Epithelial cell of esophagus (primary cell): ENCODE measurements around a stretch of chr10.

DNA sequence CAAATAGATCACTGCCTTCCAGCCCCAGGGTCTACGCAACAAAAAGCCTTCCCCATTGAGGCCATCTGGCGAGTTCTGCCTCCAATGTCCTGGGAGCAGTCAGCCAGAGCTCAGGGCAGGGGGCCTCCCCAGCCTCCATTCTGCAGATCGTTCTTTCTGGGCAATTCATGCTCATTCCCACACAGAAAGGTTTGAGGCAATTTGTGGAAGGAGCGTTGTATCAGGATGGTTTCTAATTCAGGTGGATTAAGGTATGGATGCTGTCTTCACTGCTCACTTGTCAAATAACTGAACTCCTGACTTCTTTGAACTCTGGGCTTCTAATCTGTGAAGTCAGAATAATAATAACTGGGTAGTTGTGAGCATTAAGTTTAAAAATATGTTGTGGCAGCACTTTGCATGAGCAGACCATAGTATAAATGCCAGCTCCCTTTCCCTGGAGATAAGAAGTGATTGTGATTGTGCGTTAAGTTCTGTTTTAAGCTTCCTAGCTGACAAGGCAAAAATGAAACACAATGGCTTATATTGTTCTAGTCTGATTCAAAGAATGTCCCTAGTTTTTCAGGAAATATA is 61.6 kb downstream of the PTPRE start:
- RRBS, result no CpG with 5 or more reads among the region's 5 CpGs

GRCh38 chr10:127986981-127987689 is 80.2 kb downstream of the PTPRE start:
- RRBS, result no CpG with 5 or more reads among the region's 11 CpGs

- RRBS, result no CpG with 5 or more reads among the region's 6 CpGs
Measured at GRCh38 chr10:127989351-127989842, 82.5 kb downstream of the PTPRE start.

DNA sequence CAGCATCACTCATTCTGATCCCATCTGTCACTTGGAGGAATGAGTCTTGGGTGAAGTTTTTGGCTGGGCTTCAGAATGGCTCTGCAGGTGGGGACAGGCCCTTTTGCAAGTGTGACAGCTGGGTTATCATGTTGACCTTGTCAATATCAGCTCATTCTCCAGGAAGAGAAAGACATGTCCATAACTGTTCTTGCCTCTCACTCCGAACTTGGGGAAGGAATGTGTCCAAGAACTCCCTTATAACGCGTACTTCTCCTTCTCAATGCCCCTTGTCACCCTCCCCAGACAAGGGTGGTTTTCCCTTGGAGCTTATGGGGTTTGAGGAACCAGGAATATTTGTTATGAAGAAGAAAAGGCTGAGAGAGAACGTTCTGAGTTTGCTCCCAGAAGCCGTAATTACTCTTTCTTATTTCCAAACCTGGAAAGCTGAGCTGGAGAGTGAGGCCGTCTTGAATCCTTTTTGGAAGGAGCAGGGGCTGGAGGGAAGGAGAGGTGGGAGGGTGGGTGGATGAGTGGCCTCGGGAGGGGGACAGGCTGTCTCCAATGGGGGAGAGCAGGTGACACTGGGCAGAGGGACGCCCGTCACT is 77.4 kb downstream of the MKI67 start:
- RRBS, result no CpG with 5 or more reads among the region's 9 CpGs

GRCh38 chr10:128057769-128058118 is 68.5 kb downstream of the MKI67 start:
- RRBS, result no CpG with 5 or more reads among the region's 1 CpG

GRCh38 chr10:128062802-128063551 is 63.2 kb downstream of the MKI67 start:
- RRBS, result no CpG with 5 or more reads among the region's 20 CpGs

DNA sequence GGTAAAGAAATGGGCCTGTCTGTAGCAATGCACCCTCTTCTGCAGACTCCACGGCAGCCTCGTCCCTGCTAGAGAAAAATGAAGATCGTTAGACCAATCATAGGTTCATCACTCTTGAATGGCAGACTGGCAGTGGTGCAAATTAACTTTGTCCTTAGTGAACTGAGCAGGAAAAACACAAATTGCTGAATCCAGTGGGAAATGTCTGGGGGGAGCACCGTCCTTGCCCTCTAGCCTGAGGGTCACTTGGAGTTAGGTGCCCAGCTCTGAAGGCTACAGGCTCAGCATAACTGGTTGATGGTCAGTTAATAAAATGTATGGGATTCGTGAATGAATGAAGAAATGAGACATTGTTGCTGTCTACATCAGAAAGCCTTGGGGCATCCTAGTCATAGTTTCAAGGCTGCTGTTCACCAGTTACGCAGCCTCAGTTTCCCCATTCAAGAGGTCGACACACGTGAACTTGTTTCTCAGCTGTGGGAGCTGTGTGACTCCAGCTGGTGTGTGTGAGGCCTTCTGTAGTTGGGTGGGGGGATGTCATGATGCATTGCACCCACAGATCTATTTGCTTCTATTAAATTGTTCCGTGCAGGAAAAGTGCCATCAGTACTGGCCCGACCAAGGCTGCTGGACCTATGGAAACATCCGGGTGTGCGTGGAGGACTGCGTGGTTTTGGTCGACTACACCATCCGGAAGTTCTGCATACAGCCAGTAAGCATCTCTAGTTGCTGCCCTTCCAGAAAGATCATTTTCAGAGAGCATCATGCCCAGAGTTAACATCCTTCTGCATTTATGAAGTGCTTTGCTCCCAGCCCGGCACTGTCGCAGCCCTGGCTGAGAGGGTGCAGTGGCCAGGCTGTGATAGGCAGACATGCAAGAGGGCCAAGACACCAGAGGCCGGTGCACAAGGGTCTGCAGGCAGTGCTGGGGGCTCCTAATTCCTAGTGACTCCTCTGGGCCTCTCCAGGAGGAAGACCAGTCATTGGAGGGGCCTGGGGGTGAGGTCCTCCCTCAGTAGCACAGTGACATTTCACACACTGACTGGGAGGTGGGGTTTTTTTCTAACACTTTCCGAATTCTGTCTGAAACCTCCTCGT is 60.4 kb downstream of the MKI67 start:
- RRBS, result 88% methylated on average over 6 of the region's 20 CpGs

- RRBS, result 100% methylated on average over 1 of the region's 10 CpGs
Measured at GRCh38 chr10:128070736-128071067, 55.5 kb downstream of the MKI67 start.

GRCh38 chr10:128077293-128077807 is 48.9 kb downstream of the MKI67 start:
- RRBS, result no CpG with 5 or more reads among the region's 18 CpGs

- RRBS, result no CpG with 5 or more reads among the region's 12 CpGs
Measured at GRCh38 chr10:128085836-128086888, 40.1 kb downstream of the MKI67 start.

GRCh38 chr10:128187537-128187973 is 61.3 kb upstream of the MKI67 start:
- RRBS, result no CpG with 5 or more reads among the region's 10 CpGs

DNA sequence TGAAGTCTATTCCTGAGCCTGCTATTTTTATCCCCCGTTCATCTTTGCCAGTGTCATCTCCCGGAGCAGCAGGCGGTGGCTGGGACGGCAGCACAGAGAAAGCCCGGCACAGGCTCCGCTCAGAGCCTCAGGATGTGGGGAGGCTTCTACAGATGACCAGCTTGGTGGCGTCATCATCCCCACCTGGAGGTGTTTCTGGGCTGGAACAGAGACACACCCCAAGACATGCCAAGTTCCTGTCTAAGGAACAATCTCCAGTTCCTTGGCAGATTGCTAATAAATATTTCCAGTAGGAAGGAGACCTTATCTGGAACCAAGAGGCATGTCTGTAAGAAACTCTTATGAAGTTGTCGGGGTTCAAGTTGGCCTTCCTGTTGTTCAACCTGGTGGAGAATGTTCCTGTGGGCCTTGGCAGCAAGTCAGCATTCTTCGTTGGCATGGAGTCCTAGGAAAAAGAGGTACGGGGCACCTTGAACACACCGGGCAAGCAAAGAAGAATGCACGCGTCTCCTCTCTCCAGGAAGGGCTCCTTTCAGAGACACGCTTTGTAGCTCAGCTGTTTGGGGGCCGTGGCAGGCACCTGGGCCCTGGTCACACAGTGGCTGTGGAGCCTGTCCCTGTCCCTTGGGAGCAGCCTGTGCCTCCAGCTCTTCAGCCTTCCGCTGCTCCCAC is 552.2 kb upstream of the MGMT start:
- RRBS, result 48% methylated on average over 4 of the region's 16 CpGs

GRCh38 chr10:129277764-129278284 is 189.2 kb upstream of the MGMT start:
- RRBS, result 93% methylated on average over 9 of the region's 18 CpGs

- RRBS, result 2% methylated on average over 42 of the region's 93 CpGs
Measured at GRCh38 chr10:129963274-129964000, 637 bp downstream of the EBF3 start.

- RRBS, result no CpG with 5 or more reads among the region's 21 CpGs
Measured at GRCh38 chr10:131477317-131478375, 166.1 kb upstream of the TCERG1L start.

- RRBS, result no CpG with 5 or more reads among the region's 6 CpGs
Measured at GRCh38 chr10:131912573-131913100, 11.8 kb downstream of the PPP2R2D start.

DNA sequence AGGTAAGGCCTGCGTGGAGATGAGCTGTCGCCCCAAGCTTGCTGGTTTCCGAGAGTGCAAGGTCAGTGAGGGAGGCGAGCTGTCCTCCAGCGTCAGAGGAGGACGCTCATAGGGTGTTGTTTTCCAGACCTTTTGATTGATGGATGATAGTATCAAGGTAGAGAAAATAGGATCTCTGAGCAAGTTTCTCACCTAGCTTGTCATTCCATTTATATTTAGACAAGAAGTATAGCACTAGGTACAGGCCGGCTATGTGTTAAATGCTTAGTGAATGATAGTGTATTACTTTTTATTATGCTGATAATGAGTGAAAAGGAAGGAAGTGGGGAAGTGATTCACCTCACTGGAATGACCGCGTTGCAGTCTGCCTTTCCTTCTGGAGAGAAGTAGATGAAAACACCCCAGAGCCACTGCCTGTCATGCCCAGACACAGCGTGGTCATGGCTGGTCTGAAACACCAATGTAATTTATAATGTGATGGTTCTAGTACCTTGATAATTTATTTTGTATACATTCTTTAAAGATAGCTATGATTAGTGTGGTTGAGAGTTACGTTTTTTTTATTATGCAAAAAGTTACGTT is 33.8 kb downstream of the BNIP3 start:
- RRBS, result no CpG with 5 or more reads among the region's 12 CpGs

DNA sequence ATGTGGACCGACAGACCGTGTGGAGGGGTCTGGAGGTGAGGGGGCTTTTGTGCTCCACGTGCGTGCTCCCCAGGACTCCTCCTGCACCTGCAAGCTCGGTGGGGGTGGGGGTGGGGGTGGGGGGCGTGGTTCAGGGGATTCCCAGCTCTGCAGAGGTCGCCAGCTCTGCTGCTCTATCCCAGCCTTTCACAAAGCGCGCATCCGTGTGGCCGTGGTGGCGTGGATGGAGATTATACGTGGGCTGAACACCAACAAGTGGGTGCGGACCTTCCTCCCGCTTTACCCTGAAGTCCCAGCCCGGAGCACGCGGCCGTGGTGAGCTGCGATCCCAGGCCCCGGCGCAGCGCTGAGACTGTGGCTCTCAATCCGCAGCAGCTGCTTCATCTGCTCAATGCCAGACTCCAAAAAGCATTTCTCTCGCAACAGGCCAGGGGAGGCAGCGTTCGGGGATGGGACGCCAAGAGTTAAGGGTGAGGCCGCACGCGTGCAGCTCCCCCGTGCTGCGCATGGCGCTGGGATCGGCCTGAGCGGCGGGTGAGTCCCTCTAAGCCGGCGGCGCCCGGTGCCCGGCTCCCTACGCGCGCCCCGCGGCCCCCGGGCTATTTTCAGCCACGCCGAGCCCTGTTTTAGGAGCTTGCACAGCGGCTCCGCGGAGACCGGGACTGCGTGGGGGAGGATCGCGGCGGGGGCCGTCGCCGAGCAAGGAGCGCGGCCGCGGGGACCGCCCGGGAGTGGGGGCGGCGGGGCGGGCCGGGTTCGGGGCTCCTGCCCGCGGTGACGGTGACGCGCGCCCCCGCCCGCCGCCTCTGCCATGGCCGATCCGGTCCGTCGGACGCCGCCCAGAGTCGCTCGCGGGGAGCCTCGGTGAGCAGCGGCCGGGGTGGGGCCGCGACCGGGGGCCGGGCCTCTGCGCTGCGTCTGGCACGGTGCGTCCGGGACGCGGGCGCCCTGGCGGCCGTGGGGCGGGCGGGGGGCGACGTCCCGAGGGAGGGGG is 29.6 kb upstream of the JAKMIP3 start:
- RRBS, result 2% methylated on average over 48 of the region's 112 CpGs

DNA sequence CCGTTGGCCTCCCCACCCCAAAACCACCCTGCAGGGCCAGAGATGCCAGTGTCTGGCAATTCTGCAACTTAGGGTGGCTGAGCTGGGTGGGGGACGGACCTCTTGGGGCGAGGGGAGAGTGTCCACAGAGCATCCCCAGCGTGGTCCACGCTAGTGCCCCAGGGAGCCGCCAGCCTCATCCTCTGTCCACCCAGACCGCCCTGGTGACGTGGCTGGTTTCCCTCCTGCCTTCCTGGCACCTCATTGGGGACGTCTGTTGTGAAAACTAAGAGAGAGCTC is 44.0 kb upstream of the DPYSL4 start:
- RRBS, result no CpG with 5 or more reads among the region's 9 CpGs

DNA sequence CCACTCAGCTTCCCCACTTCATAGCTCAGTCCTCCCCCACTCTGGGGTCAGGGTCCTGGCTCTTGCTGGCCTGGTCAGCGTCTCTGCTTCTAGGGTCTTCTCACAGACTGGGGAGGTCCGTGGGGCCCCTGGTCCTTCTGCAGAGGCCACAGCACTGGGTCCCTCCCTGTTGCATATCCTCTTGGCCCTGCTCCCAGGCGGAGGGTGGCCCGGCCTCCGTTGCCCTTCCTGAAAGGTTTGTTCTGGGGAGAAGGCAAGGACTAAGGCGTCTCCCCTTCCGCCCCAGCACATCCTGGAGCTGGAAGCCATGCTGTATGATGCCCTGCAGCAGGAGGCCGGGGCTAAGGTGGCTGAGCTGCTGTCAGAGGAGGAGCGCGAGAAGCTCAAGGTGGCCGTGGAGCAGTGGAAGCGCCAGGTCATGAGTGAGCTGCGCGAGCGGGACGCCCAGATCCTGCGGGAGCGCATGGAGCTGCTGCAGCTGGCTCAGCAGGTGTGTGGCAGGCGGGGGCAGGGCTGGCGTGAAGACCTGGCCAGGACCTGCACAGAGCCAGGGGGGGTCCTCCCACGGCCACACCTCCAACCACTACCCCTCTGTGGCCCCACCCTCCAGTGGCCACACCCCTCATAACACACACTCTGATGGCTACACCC is 23.7 kb upstream of the DPYSL4 start:
- RRBS, result no CpG with 5 or more reads among the region's 21 CpGs